NT2/D1 (cell line): ENCODE measurements around the genes HEATR5A and DTD2.

- RRBS, 2 experiments = no CpG with 5 or more reads among the region's 3 CpGs
Measured at GRCh38 chr14:24680598-24680918, 46.6 kb upstream of the GZMB start.

GRCh38 chr14:25032292-25032777 is 17.6 kb downstream of the STXBP6 start:
- RRBS, 2 experiments = no CpG with 5 or more reads among the region's 7 CpGs

DNA sequence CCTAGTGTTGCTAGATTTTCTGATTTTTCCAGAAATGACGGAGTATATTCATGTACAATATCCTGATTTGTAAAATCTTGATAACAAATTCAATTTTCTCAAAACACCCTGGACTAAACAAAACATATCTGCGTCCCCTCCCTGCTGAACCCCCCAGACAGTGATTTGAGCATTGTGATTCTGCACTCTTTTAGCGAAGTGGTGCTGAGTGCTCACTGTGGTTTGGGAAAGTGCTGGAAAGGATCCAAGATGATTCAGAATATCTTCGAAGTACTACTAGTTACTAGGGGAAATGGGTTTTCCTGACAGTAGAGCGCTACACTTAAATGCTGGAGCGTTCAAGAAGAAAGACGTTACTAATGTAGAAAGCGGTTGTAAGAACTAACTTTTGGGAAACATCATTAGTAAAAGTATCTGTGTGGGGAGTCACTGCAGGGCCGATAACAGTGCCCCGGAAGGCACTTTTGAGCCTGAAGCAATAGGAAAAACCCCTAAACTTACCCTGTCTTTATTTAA is 813 bp upstream of the STXBP6 start:
- RRBS, 2 experiments = no CpG with 5 or more reads among the region's 10 CpGs

DNA sequence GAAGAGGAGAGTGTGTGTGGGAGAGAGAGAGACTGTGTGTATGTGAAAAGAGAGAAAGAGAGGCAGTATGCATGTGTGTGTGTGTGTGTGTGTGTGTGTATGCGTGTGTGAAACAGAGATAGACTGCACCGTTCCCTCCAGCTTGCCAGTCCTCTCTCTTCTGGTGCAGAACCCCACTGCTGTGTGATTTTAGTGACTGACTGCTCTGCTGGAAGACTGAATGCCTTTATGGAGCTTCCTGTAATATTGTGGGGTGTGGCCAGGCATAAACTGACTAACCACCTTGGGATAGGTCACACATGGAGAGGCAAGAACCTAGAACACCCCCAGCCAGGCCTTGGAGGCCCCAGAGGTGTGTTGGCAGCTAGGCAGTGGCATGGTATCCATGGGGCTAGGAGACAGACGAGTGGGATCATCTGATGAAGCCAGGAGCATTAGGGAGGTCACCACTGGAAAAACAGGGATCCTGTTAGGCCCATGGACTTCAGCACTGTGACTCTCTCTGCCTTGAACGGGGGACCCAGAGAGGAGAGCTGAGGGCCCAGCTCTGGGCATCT is 46.1 kb upstream of the STXBP6 start:
- RRBS, 2 experiments = no CpG with 5 or more reads among the region's 4 CpGs

- RRBS, 2 experiments = no CpG with 5 or more reads among the region's 2 CpGs
Measured at GRCh38 chr14:25111006-25111746, 61.2 kb upstream of the STXBP6 start.

DNA sequence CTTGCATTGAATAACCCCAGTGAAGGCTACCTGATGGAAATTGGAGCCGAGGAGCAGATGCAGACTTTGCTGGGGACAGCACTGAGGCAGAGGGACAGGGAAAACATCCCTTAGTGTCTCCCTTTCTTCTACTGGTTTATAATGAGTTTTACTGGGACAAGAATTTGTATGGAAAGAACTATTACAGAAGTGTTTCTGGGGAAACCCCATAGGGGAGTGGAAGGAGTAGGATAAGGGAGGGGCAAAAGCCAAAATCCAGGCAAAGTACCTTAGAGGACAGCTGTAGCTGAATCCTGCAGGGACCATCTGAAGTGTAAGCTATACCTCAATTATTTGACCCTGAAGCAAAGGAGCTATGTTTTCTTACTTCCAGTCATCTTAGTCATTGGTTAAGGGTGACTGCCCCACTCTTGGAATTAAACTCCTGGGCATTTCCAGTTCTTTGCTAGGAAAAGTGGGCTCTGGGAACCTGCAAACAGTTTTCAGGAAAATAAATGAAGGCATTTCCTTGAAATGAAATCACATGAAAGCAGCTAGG is 132.8 kb upstream of the STXBP6 start:
- RRBS, 2 experiments = no CpG with 5 or more reads among the region's 1 CpG

GRCh38 chr14:26204522-26205618 is 393.0 kb downstream of the NOVA1 start:
- RRBS, 2 experiments = 2 to 14% methylated on average over 4 to 9 of the region's 55 CpGs

DNA sequence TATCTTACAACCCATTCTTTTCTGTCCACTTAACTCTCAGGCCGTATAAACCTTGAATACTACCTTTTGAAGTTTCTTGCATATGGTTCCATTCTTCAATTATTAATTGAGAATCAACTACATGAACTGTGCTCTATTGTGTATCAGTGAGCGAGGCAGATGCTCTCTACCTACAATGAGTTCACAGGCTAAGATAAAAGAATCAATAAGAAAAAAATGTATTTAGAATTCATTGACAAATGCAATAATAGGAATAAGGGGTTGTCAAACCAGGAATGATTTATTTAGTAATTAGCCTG is 831.0 kb upstream of the NOVA1 start:
- RRBS, 2 experiments = no CpG with 5 or more reads among the region's 2 CpGs

GRCh38 chr14:27845111-27845941 is 921.3 kb upstream of the FOXG1 start:
- RRBS, 2 experiments = 88 to 89% methylated on average over 11 to 16 of the region's 60 CpGs

- RRBS, 2 experiments = no CpG with 5 or more reads among the region's 2 CpGs
Measured at GRCh38 chr14:28401379-28401700, 365.2 kb upstream of the FOXG1 start.

GRCh38 chr14:28767308-28768445 is 1.1 kb downstream of the FOXG1 start:
- RRBS, 2 experiments = 2 to 6% methylated on average over 18 of the region's 126 CpGs

DNA sequence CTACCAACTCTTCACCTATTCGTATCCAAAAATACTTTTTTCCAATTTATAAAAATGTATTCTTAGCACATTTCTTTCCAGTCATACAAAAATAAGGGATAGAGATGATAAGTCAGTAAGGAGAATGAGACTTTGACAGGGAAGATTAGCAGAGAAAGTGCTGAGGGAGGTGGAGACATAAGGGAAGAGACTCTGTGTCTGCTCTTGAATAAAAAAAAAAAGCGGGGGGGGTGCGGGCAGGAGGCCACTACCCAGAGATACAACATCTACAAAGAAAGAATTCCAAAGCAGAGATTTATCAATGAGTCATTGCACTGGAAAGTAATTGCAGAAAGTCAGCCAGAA is 267.0 kb upstream of the PRKD1 start:
- RRBS, 2 experiments = no CpG with 5 or more reads among the region's 3 CpGs

DNA sequence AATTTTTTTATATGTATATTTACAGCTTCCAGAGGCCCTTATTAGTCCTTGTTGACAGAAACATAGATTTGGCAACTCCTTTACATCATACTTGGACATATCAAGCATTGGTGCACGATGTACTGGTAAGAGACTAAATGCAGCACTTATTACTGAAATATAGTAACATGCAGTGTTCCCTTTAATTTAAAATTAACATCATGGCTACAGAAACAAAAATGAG is 31.3 kb downstream of the SCFD1 start:
- RRBS, 2 experiments = no CpG with 5 or more reads among the region's 1 CpG

- RRBS, 2 experiments = no CpG with 5 or more reads among the region's 8 CpGs
Measured at GRCh38 chr14:31121122-31121785, 86.3 kb downstream of the HECTD1 start.

DNA sequence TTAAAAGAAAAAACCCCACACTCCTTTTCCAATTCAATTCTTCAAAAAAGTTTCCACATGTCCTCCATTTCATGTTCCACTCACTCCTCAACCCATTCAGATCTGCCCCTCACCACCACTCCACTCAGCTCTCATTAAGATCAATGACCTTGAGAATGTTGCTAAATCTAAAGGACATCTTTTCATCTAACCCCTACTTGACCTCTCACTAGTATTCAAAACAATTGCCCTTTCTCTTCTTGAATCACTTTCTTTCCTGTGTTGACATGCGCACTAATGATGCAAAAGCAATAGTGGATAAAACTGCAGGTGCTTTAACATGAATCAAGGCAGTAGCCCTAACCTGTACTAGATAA is 9.9 kb downstream of the HECTD1 start:
- RRBS, 2 experiments = no CpG with 5 or more reads among the region's 1 CpG

DNA sequence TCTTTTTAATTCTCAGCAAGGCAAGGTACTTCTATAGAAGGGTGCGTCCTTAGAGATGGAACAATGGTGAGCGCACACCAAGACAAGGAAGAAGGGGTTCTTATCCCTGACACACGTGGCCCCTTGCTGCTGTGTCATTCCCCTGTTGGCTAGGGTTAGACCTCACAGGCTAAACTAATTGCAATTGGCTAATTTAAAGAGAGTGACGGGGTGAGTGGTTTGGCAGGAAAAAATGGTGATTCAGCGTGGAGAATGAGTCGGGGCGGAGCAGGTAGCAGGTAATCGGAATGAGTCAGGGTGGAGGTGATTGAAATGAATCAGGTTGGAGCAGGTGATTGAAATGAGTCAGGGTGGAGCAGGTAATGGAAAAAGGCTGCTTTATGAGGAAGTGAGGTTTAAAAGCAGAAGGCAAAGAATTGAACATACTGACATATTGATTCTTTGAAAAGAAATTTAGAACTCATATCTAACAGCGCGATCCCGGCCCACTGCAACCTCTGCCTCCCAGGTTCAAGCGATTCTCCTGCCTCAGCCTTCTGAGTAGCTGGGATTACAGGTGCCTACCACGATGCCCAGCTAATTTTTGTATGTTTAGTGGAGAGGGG is 36.4 kb upstream of the HECTD1 start:
- RRBS, 2 experiments = no CpG with 5 or more reads among the region's 13 CpGs

- RRBS, 2 experiments = under 1 to 3% methylated on average over 40 of the region's 94 CpGs
Measured at GRCh38 chr14:31419640-31420947, at the start of gene HEATR5A. Gene HEATR5A (minus strand): TSS chr14:31420550.

- RRBS, 2 experiments = under 1 to 2% methylated on average over 15 to 19 of the region's 76 CpGs
Measured at GRCh38 chr14:31456566-31457874, at the start of gene DTD2. Gene DTD2 (minus strand): TSS chr14:31457506.

DNA sequence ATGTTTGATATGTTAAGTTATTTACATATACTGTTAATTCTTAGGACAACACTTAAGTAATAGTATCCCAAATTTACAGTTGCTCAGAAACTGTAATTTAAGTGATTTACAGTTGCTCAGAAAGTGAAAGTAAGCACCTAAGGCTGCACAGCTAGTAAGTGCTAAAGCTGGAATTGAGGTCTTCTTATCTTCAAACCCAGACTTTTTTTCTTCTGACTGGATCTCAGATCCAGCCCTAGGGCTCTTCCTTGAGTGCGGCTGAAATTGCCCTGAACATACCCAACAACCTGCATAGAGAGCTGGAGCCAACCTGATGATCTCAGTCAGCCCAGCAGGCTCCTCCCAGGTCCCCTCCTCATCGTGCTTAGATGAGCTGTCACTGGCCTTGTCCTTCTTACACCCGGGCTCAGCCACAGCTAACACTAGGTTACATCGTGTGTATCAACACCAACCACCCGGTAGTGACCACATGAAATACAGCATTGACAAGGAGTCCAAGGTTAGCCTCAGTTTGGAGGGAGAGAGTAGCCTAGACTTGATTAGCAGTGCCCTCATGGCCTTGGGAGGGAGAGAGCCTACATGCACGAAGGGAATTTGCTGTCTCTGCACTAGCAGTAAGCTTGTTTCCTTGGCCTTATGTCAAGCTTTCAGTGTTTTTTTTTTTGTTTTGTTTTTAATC is 111.1 kb upstream of the ARHGAP5 start:
- RRBS, 2 experiments = 94 to 95% methylated on average over 2 of the region's 6 CpGs